Measurements from ENCODE around the genes DOCK6, PLPPR2, CNN1 and ZNF563.

DNA sequence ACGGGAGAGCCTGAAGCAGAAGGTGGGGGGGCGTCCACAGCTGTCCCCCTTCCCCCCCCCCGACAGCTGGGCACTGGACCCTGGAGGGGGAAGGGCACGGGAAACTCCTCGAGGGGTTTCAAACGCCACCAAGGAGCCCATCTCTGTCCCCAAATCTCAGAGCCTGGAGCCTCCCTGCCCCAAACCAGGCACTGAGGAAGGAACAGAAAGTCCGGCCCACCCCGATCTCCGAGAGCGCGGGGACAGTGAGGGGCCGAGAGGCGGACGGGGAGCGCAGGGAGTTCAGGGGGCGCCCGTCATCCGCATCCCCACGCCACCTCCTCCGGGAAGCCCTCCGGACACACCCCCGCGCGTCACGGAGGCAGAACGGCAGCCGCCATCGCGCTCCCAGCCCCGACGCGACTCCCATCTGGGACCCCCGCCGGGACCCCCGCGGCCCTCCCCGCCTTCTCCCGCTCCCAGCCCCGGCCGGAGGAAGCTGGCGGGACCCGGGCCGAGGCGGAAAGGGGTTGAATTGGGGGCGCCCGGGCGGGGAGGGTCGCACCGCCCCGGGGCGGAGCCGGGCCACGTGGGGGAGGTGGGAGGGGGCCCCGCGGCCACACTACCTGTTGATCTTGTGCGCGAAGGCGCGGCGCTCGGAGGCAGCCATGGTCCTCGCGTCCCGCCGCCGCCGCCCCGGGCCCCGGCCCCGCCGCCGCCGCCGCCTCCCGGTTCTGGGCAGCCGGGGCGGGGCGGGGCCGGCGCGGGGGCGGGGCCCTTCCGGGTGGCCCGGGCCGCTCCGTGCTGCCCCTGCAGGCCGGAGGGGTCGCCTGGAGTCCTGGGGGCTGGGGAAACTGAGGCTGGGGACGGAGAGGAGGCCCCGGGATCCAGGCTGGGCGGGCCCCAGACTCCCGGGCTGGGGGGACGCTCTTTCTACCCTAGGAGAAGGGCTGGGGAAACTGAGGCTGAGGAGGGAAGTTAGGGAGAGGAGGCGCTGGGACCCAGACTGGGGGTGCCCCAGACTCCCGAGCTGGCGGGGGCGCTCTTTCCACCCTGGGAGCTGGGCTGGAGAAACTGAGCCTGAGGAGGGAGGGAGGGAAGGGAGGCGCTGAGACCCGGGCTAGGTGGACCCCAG lies at the start of gene DOCK6:
DOCK6 (minus strand) TSS at position 733 of the 1,114 bp plus-strand sequence.
- RAMPAGE, long total RNA, result no peak
- RRBS, result 2% methylated on average over 25 of the region's 99 CpGs

DNA sequence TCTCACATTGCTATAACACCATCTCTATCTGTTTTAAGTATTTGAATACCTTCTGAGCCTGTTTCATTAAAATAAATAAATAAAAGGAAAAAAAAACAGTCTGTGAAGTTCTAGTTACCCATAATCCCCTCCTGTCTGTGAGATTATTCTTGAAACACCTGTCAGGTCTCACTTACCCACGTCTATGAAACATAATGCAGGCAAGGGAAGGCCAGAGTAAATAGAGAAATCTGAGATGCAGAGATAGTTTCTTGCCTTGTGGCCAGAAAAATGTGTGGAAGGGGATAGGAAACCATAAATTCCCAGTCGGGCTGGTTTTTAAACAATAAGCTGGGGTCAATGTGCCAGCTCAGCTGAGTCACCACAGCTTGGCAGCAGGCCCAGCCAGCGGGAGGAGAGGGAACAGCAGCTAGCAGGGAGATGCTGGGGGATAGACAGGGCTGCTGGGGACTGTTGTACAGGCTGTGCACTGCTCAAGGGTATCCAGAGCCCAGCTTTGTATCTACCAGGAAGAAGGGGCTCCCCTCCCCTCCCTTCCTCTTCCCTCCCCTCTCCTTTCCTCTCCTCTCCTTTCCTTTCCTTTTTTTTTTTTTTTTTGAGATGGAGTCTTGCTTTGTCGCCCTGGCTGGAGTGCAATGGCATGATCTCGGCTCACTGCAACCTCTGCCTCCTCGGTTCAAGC lies 1.6 kb downstream of the TMEM205 start:
- RAMPAGE, long total RNA, result no peak
- RRBS, result no CpG with 5 or more reads among the region's 6 CpGs

DNA sequence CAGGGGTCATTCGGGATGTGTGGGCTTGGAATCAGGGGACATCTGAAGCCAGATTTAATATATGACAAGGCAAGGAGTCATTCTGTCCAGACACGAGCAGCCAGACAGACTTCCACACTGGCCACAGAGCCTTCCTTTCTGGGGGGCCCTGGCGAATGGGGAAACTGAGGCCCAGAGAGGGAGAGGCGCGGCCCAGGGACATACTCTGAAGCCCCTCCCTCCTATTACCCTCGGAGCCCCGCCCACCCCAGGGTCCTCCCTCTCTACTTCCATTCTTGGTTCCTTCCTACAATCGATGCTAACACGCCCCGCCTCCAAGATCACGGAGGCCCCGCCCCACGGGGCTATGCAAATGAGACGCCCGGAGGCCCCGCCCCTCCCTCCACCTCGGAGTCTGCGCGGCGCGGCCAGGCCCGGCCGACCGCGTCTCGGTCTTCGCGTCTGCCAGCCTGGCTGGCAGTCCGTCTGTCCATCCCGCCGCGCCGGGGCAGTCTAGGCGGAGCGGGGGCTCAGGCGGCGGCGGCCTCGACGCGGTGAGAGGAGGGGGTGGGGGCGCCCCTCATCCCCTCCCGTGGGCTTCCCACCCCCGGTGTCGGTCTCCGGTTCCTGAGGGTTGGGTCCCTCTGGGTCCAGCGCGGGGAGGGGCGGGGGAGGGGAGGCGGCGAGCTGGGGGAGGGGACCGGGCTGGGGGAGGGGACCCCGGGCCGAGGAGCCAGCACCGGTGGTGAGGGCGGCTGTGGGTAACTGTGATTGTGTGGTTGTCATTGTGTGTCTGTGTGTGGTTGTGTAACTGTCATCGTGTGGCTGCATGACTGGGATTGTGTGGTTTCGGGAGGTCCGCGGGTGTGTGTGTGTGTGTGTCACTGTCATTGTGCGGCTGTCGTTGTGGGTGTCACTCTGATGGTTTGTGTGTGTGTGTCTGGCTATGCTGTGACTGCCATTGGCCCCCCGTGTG lies at the start of gene PLPPR2:
PLPPR2 (plus strand) TSS at position 393 of the 955 bp plus-strand sequence.
- RAMPAGE, long total RNA, result no peak
- RRBS, result 1% methylated on average over 24 of the region's 63 CpGs

DNA sequence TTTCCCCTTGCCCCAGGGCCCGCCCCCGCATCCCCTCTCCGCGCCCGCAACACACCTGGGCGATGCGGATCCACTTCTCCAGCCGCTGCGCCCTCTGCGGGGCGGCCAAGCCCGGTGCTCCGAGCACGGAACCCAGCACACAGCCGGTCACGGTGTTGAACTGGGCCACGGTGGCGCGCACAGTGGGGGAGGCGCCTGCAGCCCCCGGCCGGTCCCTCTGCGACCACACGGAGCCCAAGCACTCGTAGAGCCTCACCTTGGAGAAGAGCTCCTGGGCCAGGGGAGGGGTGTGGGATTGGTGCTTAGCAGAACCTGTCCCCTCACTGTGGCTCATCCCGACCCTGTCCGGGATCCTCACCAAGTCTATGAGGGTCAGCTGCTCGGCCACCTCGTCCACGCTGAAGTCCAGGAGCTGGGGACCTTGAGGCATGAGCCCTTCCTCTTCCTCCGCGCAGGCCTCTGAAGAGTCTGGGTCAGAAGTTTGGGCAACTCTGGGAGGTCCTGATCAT lies 12.7 kb downstream of the RGL3 start:
- RAMPAGE, long total RNA, result no peak
- RRBS, result 74% methylated on average over 4 of the region's 32 CpGs

GRCh38 chr19:11418253-11419216 lies 579 bp downstream of the RGL3 start:
- RAMPAGE, long total RNA, result no peak
- RRBS, result 5% methylated on average over 4 of the region's 58 CpGs

DNA sequence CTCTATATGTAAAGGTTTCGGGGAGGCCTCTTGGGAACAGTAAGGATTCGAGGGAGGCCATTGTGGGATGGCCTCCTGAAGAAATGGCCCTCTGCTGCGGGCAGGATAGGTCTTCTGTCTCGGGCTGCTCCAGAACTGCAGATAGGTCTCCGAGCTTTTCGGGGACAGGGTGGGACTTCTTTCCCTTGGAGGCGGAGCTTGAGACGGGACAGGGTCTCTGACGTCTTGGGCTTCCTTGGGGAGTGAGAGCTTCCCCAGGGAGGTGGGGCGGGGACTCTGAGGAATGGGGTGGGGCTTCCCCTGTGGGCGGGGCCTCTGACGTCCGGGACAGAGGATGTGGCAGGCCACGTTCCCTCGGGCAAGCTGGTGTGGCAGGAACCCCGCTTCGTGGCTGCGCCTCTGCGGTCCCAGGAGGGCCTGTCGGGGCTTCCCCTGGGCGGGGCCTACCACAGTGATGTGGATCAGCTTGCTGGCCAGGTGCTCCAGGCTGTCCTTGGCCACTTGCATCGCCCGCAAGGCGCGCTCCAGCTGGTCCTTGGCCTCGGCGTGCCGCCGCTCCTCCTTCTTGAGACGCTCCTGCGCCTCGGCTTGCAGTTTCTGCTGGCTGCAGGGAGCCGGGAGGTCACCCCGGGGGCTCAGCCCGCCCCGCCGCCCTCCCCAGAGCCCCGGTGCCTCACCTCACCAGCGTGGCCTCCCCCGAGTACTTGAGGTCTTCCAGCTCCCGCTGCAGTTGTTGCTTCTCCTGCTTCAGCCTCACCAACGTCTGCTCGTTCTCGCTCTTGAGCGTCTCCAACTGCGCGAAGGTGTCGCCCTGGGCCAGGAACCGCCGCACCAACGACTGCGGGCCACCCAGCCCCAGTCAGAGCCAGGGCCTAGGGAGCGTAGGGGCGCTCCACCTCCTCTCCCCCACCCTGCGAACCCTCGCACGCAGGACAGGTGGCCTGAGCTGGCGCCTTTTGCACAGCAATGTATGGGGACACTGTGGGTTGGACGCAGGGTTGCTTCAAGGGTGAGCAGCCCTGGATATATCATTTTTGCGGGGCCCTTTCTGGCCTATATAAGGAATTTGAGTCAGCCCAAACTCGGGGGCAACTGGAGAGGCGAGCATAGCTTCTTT lies 3.3 kb upstream of the RGL3 start:
- RAMPAGE, long total RNA, result no peak
- RRBS, result 22% methylated on average over 5 of the region's 62 CpGs

- RAMPAGE, long total RNA, result no peak
- RRBS, result no CpG with 5 or more reads among the region's 10 CpGs
Measured at GRCh38 chr19:11440960-11441472, 5.6 kb downstream of the PRKCSH start.

GRCh38 chr19:11479948-11480475 lies 834 bp downstream of the ELAVL3 start:
- RAMPAGE, long total RNA, result no peak
- RRBS, result 6% methylated on average over 12 of the region's 60 CpGs

DNA sequence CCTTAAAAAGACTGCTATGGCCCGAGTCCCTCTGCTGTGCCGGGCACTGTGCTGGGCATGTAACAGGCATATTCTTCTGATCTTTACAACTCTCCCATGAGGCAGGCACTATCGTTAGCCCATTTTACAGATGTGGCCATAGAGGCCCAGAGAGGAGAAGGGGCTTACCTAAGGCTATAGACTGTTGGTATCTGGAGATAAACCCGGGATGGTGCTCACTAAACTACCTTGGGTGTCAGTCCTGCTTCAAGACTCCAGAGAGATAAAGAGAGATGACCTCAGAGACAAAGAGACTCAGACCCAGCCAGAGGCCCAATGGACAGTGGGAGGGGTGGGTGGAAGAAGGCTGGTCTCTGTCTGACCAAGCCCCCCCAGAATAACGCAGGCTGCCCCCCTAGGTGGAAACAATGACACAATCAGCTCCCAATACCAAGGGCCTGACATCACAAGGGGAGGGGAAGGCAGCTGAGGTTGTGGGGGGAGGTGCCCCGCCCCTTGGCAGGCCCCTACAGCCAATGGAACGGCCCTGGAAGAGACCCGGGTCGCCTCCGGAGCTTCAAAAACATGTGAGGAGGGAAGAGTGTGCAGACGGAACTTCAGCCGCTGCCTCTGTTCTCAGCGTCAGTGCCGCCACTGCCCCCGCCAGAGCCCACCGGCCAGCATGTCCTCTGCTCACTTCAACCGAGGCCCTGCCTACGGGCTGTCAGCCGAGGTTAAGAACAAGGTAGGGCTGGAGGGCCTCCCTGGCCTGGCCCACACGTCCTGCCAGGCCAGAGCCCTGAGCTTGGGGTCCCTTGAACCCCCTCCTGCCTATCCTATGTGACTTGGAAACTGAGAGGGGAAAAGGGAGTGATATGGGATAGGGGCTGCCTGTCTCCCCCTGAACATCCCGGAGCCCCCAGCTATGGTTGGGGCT lies at the start of gene CNN1:
CNN1 (plus strand) TSS at position 585 of the 916 bp plus-strand sequence.
- RAMPAGE, long total RNA, result no peak
- RRBS, result 4% methylated on average over 1 of the region's 21 CpGs

GRCh38 chr19:11558503-11559077 lies 440 bp downstream of the ELOF1 start:
- RAMPAGE, long total RNA, result no peak
- RRBS, result 4% methylated on average over 6 of the region's 25 CpGs

GRCh38 chr19:11574584-11575307 lies 2.7 kb downstream of the ACP5 start:
- RAMPAGE, long total RNA, result no peak
- RRBS, result no CpG with 5 or more reads among the region's 15 CpGs

DNA sequence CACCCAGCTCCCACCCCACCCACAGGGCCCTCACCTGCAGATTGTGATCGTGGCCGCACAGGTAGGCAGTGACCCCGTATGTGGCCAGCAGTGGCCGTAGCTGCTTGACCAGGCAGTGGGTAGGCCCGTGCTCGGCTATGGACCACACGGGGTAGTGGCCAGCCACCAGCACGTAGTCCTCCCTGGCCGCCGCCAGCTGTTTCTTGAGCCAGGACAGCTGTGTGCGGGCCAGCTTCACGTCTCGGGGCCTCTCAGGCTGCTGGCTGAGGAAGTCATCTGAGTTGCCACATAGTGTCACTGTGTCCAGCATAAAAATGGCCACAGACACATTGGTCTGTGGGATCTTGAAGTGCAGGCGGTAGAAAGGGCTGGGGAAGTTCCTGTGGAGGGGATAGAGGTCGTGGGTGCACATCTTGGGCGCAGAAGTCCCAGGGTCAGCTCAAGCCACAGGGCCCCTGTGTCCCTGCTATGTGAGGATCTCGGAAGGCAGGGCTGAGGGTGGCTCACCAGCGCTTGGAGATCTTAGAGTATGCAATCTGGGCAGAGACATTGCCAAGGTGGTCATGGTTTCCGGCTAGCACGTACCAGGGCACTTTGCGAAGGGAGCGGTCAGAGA lies 1.1 kb downstream of the ACP5 start:
- RAMPAGE, long total RNA, result no peak
- RRBS, result no CpG with 5 or more reads among the region's 22 CpGs

DNA sequence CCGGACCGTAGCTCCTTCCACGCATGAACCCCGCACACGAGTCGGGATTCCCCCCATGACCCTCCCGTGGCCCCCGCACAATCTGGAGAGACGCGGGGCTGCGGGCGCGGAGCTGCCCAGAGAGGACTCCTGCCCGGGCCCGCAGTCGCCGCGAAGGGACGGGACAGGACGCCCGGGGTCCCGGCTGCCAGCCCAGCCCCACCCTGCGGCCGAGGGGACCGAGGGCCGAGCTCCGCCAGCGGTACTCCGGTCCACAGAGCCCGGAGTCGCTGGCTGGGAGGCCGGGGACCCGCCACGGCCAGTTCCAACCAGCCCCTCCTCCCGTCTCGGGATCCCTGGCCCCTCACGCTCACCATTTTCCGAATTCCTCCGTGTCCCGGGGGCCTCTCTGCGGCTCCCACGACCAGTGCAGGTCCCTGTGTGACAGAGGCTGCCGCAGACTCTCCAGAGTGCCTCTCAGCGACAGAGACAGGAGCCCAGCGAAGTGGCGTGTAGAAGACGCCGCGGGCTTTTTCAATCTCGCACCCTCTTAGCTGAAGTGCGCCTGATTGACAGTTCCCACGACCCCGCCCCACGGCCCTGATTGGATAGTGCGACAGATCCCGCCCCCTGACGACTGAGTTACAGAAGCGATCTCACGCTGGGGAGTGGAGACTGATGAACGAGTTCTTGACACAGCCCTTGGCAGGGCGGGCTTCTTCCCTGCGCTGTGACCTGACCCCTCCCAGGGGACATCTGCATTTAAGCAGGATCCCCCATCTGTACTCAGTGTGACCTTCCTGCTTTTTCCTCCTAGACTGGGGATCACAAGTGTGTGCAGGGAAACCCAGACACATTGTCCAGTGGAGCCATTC lies 44.1 kb downstream of the ZNF823 start:
- RAMPAGE, long total RNA, result no peak
- RRBS, result 4% methylated on average over 13 of the region's 62 CpGs

- RAMPAGE, long total RNA, result no peak
Measured at GRCh38 chr19:11696812-11697099, 42.0 kb downstream of the ZNF823 start.

GRCh38 chr19:11811988-11812405 lies 2.1 kb upstream of the ZNF440 start:
- RAMPAGE, long total RNA, result no peak
- RRBS, result no CpG with 5 or more reads among the region's 3 CpGs

DNA sequence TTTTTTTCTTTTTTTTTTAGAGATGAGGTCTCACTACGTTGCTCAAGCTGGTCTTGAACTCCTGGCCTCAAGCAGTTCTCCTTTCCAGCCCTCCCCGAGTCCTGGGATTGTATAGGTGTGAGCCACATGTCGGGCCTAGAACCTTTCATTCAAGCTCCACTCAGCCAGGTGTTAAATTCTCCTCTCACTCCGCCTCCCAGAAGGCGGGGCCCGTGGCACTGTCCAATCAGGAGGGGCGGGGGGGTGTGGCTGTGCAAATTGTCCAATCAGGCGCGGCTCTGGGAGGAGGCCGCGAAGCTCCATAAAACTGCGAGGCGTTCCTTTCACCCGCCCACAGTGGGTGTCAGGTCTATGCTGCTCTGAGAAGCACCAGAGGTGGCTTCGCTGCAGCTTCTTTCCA lies 3.1 kb upstream of the ZNF625 start:
- RAMPAGE, long total RNA, result no peak
- RRBS, result no CpG with 5 or more reads among the region's 15 CpGs

DNA sequence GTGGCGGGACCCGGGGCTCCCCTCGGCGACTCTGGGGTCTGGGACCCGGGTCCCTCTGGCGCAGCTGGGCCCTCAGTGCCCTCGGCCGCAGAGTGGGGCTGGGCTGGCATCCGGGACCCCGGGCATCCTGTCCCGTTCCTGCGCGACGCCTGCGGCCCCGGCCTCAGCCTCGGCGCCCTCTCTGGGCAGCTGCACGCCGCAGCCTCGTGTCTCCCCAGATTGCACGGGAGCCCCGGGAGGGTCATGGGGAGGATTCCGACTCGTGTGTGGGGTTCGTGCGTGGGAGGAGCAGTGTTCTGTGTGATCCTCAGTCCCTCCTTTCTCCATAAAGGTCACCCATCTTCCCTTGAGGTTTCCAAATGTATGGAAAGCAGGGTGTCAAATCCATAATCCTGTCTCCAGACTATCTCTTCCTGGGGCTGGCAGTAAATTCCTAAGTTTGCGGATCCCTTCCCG lies 32.3 kb downstream of the ZNF136 start:
- RAMPAGE, long total RNA, result no peak
- RRBS, result 2% methylated on average over 8 of the region's 29 CpGs

DNA sequence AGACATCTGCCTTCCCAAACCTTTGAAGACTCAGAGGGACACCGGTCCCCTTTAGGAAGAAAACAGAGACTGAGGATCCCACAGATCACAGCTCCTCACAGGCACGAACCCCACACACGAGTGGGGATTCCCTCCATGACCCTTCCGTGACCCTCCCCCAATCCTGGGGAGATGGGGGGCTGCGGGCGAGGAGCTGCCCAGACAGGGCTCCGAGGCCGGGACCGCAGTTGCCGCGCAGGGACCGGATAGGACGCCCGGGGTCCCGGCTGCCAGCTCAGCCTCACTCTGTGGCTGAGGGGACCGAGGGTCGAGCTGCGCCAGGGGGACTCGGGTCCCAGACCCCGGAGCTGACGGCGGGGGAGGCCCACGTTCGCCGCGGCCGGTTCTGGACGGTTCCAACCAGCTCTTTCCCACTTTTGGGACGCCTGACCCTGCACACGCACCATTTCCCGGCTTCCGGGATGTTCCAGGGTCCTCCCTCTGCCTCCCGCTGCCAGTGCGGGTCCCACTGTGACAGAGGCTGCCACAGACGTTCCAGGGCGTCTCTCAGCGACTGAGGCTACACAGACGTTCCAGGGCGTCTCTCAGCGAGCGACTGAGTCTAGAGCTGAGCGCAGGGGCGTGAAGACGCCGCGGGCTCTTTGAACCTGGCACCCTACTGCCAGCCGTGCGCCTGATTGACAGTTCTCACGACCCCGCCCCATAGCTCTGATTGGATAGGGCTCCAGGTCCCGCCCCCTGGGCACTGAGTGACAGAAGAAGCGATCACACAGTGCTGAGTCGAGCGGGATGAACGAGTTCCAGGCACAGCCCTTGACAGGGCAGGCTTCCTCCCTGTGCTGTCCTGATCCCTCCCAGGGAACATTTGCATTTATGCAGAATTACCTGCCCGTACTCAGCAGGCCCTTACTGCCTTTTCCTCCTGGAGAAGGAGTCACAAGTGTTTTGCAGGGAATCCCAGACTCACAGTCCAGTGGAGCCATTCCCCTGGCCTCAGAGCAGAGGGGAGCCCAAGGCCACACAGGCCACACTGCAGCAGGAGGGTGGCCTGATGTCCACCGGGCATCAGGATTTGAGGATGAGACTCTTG lies at the start of gene ZNF563:
ZNF563 (minus strand) TSS at position 597 of the 1,090 bp plus-strand sequence.
- RAMPAGE, long total RNA, result no peak
- RRBS, result 1% methylated on average over 12 of the region's 57 CpGs

GRCh38 chr19:12513481-12514272 lies 29.1 kb upstream of the ZNF709 start:
- RAMPAGE, long total RNA, result no peak
- RRBS, result 11% methylated on average over 13 of the region's 44 CpGs

- RAMPAGE, long total RNA, result no peak
- RRBS, result no CpG with 5 or more reads among the region's 13 CpGs
Measured at GRCh38 chr19:12545116-12545702, 6.1 kb downstream of the ZNF564 start.

All from epithelial cell of proximal tubule (primary cell).